Renal cortical epithelial cell (primary cell): ENCODE measurements around a stretch of chr12.

DNA sequence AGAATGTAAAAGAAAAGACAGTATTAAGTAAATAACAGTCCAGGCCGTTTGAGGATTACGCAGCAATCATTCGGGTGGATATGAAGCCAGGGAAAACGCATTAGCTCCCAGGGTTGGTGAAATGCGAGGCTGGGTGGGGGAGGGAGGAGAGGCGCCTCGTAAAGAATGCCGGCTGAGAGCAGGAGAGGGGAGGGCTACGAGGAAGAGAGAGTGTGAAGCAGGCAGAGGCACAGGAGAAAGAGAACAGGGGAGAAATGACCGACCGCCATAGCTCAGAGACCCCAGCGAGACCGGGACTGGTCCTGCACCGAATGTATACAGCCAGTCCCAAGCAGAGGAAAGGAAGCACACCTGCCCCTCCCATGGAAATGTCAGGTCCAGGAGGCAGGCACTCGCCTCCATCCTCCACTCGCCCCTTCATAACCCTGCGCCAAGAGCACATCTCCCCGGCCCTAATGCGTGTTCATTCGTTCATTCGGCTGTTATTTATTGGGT, 73.1 kb downstream of the IQSEC3 start:
- RRBS, result no CpG with 5 or more reads among the region's 21 CpGs

- RRBS, result 7% methylated on average over 6 of the region's 17 CpGs
These were observed 39.3 kb downstream of the SLC6A12 start for GRCh38 chr12:174686-175063.

- RRBS, result no CpG with 5 or more reads among the region's 12 CpGs
These were observed 11.5 kb downstream of the SLC6A12 start for GRCh38 chr12:202238-203083.

- RRBS, result no CpG with 5 or more reads among the region's 7 CpGs
These were observed 3.0 kb downstream of the SLC6A12 start for GRCh38 chr12:210850-211490.

DNA sequence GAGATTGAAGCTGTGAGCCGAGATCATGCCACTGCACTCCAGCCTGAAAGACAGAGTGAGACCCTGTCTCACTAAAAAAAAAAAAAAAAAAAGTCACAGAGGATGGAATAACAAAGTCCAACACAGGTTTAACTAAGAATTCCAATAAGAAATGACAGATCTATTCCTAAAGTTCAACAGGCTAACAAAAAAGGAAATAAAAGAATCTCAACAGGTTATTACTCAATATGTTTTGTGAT, 52.9 kb downstream of the KDM5A start:
- RRBS, result no CpG with 5 or more reads among the region's 1 CpG

DNA sequence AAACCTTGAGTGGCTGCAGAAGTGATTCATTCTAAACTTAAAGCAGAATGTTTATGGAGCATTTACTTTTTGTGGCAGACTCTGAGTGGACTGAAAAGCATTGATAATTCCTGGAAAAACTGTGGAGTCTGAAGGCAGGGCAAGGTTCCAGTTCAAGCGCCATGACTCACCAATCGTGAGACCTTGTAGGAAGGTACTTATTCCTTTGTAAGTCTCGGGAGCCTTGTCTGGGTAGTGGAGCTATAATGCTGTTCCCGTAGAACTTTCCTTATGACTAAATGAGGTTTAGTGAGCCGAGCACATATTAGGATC, 9.3 kb downstream of the B4GALNT3 start:
- RRBS, result no CpG with 5 or more reads among the region's 5 CpGs

GRCh38 chr12:619269-619850, 43.9 kb downstream of the NINJ2 start:
- RRBS, result no CpG with 5 or more reads among the region's 4 CpGs

DNA sequence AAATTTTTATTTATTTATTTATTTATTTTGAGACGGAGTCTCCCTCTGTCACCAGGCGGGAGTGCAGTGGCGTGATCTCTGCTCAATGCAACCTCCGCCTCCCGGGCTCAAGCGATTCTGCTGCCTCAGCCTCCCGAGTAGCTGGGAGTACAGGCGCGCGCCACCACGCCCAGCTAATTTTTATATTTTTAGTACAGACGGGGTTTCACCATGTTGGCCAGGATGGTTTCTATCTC, 32.0 kb downstream of the NINJ2 start:
- RRBS, result no CpG with 5 or more reads among the region's 12 CpGs

DNA sequence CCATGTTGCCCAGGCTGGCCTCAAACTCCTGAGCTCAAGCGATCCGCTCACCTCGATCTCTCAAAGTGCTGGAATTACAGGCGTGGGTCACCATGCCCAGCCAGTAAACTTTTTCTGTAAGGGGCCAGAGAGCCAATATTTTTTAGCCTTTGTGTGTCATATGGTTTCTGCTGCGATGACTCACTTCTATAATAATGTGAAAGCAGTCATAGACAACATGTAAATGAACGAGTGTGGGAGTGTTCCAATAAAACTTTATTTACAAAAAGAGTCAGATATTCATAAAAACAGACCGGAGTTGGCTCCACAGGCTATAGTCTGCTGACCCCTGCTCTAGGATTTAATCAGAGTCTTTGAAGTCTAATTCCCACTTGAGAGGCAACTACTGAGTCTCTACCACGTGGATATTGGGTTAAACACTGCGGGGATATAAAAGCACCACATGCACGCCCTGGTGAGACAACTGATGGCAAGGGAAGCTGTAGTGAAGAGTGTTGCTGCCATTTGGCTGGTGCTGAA, 3.5 kb upstream of the NINJ2 start:
- RRBS, result no CpG with 5 or more reads among the region's 10 CpGs

DNA sequence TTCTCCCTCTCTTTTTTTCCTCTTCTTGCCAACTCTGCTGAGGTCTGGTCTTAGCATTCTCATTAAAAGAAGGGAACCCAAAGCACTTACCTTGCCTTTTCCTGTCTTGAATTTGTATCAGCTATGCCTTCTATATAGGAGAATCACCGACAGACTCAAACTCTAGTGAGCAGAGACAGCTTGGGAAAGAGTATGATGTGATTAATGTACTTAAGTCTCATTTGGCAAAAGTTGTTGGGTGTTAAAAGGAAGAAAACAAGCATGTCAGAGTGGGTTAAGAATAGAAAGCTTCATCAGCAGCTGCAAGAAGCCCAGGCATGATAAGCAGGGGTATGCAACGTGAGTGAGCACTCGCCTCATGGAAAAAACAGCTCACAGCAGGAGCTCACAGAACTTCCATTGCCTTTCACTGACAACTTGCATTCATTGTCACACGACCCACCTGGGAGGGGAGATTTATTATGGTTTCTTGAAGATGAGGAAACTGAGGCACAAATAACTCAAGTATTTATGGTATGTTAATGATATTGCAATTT, 35.9 kb upstream of the WNK1 start:
- RRBS, result no CpG with 5 or more reads among the region's 4 CpGs

DNA sequence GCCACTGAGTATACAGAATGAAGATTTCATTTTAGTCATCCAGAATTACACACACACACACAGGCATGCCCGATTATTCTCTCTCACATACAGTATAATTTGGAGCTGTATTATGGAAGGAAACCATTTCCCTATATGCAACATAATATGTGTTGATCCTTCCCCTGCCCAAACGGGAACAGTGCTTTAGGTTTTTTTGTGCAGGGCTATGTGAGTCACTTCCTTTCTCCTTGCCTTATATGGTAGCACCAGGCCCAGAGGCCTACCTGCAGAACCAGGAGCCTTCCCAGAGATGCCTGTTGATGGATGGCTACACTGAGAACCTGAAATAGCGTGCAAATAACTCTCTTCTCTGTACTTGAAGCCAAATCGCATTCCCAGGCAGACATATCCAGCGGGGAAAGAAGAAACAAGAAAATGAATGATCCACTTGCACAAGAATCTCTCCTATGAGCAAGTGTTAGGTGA, 28.0 kb upstream of the WNK1 start:
- RRBS, result no CpG with 5 or more reads among the region's 5 CpGs

DNA sequence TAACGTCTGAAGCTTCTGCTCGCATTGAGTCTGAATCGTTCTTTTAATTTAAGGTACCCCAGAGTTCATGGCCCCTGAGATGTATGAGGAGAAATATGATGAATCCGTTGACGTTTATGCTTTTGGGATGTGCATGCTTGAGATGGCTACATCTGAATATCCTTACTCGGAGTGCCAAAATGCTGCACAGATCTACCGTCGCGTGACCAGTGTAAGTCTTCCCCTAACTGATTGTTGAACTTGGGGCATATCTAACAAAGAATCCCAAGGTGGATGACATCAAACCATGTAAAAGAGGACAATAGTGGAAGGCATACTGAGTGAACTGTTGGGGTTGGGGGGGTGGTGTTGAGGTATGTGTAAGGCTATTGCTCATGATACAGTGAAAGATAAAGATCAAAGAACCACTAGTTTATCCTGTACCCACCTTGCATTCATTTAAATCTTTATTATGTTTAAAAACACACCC, 77.6 kb downstream of the WNK1 start:
- RRBS, result no CpG with 5 or more reads among the region's 9 CpGs

- RRBS, result no CpG with 5 or more reads among the region's 7 CpGs
These were observed 38.8 kb downstream of the RAD52 start for GRCh38 chr12:910286-911431.

DNA sequence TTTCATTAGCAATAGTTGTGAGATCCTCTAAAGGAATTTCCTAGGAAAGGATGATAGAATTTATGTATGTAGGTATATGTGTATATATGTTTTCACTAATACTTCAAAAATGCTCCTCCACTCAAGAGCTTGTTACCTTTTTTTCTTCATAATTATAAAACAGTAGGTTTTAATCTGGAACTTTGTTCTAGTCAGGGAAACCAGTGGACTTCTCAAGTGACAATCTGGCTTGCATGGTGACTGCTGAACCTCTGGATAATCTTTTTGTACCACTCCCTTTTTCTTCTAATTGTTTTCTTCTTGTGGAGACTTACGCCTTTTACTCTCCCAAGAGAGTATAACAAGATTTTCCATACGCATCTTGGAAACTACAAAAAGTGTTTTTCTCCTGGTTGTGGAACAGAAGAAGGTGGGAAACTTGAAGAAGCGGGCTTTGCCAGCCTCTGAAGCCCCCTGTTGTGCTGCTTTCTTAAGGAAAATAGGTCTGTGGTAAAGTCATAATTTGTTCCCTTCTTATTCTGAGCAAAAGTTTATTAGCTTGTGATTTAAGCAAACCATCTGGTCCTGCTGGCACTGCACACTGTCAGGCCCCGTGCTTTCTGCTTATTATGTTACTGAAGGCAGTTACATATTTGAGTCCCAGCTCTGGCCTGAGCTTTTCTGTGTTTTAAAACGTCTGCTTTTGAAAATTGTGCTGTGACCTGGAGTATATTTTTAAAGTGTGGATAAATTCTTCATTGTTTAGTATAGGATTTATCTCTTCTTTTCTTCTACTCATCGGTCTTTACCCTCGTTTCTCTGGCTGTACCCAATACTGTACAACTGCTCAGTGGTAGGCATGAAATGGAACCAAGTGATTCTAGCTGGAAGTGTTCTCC, 291.8 kb downstream of the ERC1 start:
- RRBS, result no CpG with 5 or more reads among the region's 7 CpGs

GRCh38 chr12:1608604-1609150, 14.3 kb upstream of the FBXL14 start:
- RRBS, result no CpG with 5 or more reads among the region's 5 CpGs

DNA sequence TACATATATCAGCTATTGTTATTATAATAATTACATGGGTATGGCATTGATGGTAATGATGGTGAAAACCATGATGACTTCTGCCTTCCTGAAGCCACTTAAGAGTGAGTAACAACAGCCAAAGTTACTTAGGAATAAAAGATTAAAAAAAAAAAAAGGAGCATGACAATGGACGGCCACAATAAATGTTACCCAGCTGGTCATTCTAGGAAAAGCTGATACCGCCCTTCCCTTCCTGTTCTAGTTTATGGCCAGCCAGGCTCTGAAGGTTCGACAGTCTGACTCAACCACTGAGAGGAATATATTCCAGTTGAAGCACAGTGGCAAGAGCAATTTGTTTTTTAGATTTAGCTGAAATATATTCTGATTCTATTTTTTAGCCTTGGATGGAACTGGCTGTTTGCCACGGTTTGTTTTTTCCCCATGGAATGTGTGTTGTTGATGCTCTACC, 9.8 kb upstream of the ADIPOR2 start:
- RRBS, result no CpG with 5 or more reads among the region's 4 CpGs

DNA sequence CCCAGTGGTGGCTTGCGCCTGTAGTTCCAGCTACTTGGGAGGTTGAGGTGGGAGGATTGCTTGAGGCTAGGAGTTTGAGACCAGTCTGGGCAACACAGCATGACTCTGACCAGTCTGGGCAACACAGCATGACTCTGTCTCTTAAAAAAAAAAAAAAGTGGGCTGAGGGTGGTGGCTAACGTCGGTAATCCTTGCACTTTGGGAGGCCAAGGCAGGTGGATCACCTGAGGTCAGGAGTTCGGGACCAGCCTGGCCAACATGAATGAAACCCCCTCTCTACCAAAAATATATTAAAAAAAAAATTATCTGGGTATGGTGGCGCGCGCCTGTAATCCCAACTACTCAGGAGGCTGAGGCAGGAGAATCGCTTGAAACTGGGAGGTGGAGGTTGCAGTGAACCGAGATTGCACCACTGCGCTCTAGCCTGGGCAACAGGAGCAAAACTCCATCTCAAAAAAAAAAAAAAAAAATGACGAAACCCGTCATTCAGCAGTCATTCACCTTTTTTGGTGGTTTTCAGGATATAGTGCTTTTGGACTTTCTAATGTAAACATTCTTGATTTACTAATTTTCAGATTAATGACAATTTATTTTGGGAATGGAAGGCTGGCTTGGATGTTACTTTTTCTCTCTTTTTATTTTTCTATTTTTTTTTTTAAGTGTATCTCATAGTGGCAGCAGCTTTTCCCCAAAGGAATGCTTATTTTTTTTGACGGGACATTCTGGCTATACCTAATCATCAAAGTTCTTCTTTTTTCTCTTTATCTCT, 4.5 kb downstream of the ADIPOR2 start:
- RRBS, result no CpG with 5 or more reads among the region's 13 CpGs

DNA sequence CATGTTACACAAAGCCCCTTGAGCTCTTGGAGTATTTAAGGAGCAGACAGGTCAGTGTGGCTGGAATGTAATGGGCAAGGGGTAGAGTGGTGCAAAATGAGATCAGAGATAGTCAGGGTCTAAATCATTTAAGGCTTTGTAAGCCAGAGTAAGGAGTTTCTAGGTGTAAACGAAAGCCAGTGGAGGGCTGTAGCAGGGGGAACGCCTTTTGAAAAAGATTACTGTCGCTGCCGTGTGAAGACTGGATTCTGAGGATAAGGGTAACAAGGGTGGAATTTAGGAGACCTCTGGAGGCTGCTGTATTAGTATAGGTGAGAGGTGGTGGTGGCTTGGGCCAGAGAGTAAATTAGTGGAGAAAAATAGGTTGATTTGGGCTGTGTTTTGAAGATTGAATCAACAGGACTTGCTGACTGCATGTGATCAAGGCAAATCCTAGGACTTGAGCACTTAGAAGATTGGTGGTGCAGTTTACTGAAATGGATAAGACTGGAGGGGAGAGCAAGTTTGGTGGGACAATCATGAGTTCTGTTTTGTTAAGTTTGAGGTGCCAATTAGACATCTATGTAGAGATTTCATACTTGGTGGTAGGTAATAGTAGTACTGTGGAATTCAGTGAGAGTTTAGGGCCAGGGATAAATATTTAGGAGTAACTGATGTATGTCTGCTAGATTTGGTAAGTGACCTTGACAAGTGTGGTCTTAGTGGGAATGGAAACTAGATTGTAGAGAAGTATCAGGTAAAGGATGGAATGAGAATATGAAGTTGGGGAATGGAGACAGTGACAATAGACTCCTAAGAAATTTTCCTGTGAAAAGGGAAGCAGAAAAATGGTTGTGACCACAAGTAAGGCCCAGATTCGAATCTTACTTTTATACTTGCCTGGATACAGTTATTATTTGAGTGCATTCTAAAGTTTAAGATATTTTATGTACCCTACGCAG, 31.2 kb downstream of the ADIPOR2 start:
- RRBS, result no CpG with 5 or more reads among the region's 6 CpGs

- RRBS, result no CpG with 5 or more reads among the region's 4 CpGs
These were observed 63.3 kb downstream of the ADIPOR2 start for GRCh38 chr12:1754038-1754665.

DNA sequence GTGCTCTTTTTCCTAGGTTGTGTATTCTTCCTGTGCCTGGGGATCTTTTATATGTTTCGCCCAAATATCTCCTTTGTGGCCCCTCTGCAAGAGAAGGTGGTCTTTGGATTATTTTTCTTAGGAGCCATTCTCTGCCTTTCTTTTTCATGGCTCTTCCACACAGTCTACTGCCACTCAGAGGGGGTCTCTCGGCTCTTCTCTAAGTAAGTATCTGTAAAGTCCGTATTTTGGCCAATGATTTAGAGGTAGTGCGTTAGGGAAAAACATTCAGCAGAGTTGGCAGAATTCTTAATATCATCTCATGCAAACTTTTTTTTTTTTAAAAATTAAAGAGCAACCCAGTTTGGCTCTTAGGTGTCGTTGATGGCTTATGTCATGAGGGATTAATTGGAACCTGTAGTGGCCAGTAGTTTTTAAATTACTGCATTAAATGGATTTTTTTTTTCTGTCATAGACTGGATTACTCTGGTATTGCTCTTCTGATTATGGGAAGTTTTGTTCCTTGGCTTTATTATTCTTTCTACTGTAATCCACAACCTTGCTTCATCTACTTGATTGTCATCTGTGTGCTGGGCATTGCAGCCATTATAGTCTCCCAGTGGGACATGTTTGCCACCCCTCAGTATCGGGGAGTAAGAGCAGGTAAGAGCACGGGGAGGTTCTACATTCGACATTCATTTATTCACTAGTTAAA, 39.8 kb upstream of the LRTM2 start:
- RRBS, result no CpG with 5 or more reads among the region's 8 CpGs